Measurements from ENCODE around the gene MAB21L3.

GRCh38 chr1:112713418-112713987, 1.6 kb downstream of the PPM1J start:
- RRBS, result no CpG with 5 or more reads among the region's 7 CpGs

DNA sequence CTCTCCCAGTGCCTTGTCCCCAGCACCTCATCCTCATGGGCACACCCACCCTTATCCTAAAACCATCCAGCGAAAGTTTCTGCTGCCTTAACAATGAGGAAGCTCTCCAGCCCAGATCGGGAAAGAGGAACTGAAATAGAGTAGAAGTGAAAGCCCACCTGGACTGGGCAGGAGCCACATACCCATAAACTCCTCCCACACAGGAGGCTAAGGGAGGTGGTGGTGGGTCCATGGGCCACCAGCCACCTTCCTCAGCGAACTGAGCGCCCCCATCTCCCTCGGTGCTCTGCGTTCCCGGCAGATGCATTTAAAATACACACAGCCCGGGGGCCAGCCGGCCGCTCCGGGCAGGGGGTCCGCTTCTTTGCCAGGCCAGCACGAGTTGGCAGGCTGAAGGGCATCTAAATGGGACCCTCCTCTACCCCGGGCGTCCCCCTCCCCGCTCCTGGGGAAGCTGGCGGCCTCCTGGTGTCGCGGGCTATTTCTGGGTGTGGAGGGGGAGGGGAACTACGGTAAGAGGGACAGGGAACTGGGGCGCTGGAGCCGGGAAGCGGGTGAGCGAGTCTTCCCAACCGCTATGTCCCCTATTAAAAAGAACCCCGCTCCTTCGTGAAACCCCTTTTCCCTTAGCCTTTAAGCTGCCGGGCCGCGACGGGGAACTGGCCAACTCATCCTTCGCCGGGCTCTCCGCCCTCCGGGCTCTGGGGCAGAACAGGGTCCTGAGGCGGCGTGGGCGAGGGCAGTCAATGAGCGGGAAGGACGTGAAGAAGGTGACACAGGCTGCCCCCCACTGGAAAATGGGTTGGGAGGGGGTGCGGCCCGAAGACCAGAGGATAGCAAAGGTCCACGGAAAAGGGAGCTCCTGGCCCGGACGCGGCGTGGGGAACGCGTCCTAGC, 875 bp downstream of the PPM1J start:
- RRBS, result 3% methylated on average over 15 of the region's 49 CpGs

DNA sequence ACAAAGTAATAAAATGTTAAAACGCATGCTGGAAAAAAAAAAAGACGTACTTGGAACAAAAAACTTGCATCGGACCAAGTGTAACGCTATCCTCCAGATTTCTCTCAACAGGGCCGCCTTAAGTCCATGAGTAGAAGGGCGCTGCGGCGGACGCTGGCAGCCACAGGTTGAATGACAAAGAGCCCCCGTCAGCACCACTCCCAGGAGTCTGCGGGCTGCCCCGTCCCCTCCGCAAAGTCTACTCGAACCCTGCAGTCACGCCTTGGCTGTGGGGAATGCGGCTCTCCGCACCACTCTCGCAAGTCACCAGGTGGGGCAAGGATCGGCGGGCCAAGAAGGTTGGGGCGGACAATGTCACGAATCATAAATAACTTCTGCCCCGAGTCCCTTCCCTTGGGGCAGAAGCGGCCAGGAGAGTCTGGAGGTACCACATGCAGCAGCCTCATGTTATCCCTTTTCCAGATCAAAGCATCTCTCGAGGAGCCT, 727 bp downstream of the SLC16A1 start:
- RRBS, result no CpG with 5 or more reads among the region's 25 CpGs

DNA sequence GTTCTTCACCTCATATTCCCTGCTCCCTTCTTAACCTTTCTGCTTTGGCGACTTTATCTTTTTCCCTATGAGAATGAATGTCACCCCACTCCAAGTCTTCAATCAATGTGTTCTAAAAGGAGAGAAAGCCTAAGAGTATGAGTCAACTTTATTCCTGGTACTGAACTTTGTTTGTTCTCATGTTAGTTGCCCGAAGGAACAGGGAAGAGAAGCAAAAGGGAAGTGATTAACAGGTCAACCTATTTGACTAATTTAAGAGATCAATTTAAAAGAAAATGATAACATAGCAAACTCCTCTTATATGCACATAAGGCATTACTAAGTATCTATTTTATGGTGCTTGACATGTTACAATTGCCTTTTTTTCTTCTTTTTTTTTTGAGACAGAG, 40.0 kb upstream of the SLC16A1 start:
- RRBS, result no CpG with 5 or more reads among the region's 2 CpGs

GRCh38 chr1:113042407-113043378, 30.3 kb upstream of the LRIG2 start:
- RRBS, result no CpG with 5 or more reads among the region's 17 CpGs

DNA sequence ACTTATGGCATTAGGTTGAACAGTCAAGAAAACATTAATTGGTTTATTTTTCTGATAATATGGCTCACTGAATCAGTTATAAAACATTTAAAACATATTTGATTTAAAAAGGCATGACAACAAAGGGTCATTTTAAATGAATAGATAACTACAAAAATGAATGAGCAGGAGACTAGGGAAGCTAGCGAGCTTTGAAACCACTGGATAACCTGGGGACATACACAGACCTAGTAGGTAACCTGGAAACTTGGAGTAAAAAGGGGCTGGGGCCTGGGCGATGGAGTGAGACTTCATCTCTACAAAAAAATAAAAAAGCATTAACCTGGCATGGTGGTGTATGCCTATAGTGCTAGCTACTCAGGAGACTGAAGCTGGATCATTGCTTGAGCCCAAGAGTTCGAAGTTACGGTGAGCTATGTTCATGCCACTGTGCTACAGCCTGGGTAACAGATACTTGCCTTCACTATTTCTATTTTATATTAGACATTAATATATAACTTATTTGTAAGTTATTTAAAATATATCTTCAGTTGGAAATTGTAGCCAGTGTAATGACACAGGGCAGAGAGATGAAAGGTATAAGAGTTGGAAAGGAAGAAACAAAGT, 40.6 kb downstream of the MAGI3 start:
- RRBS, result no CpG with 5 or more reads among the region's 4 CpGs

GRCh38 chr1:113448791-113449340, 58.6 kb downstream of the MAGI3 start:
- RRBS, result no CpG with 5 or more reads among the region's 10 CpGs

- RRBS, result no CpG with 5 or more reads among the region's 7 CpGs
Observed at GRCh38 chr1:113523613-113524360, 133.5 kb downstream of the MAGI3 start.

GRCh38 chr1:113706577-113707299, 52.5 kb downstream of the PHTF1 start:
- RRBS, result no CpG with 5 or more reads among the region's 3 CpGs

GRCh38 chr1:113808603-113809022, 3.7 kb downstream of the RSBN1 start:
- RRBS, result no CpG with 5 or more reads among the region's 1 CpG

- RRBS, result no CpG with 5 or more reads among the region's 9 CpGs
Observed at GRCh38 chr1:113912395-113913502, 7.6 kb downstream of the DCLRE1B start.

DNA sequence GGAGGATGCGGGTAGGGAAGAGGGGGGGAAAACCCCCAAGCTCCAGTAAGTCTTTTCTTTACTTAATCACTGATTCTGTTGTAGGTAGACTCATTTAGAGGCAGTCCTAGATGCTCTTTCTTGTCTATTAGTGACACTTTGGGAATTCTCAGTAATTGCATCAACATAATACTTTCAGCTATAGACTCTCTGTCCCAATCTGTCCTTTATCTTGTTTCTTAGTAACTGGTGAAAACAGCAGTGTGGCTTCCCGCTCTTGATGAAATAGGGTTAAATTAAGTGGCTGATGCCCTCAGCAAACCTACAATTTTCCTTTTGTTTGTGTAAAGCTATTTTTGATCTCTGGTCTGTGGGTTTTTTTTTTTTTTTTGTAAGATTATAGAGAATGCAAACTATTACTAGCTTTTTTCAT, 1.7 kb downstream of the HIPK1 start:
- RRBS, result no CpG with 5 or more reads among the region's 2 CpGs

- RRBS, result no CpG with 5 or more reads among the region's 8 CpGs
Observed at GRCh38 chr1:114727515-114728276, 11.1 kb upstream of the NRAS start.

DNA sequence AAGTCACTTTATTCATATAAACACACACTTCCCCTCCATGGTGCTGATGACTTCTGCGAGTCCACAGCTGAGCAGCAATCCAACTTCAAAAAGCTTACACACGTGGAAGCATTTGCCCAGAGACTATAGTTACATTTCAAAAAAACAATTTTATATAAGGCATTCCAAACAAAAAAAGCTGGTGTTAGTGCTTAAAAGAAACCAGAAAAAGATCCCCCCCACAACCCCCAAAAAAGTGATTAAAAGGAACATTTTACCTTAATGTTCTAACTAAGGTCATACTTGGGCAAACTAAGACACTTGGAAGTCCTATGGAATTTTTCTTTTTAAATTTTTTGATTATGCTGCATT, 20.4 kb upstream of the NRAS start:
- RRBS, result no CpG with 5 or more reads among the region's 2 CpGs

GRCh38 chr1:114756529-114756888, 1.3 kb downstream of the CSDE1 start:
- RRBS, result no CpG with 5 or more reads among the region's 7 CpGs

DNA sequence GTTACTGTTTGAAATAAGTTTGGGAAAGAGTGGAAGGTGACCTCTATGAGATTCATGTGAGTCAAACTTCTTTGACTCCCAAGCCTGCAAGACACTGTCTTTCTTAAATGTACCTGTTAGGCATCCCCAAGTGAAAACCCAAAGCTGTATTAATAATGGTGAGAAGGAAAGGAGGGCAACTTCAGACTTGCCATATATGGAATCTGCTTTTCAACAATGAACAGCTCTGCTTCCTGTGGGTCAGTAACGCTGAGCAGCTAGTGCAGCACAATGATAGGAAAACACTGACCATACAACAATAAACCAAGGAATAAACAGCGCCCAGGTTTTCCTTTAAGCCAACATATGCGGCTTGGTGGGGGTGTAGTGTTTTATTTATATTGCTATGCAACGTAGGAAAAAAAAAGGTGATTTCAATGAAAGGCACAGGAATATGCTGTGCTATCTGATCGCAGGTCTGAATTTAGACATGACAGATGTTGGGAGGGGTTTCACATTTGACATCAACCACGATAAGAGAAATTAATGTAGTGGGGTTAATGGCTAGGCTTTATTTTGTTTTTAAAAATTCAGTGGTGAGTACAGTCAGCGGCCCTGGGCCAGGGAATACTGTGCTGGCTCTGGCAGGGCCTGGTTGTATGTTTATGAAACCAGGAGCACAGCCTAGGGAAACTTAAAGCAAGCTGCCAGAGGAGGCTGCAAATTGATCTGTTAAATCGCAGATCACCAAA, 4.4 kb downstream of the TSPAN2 start:
- RRBS, result no CpG with 5 or more reads among the region's 8 CpGs

DNA sequence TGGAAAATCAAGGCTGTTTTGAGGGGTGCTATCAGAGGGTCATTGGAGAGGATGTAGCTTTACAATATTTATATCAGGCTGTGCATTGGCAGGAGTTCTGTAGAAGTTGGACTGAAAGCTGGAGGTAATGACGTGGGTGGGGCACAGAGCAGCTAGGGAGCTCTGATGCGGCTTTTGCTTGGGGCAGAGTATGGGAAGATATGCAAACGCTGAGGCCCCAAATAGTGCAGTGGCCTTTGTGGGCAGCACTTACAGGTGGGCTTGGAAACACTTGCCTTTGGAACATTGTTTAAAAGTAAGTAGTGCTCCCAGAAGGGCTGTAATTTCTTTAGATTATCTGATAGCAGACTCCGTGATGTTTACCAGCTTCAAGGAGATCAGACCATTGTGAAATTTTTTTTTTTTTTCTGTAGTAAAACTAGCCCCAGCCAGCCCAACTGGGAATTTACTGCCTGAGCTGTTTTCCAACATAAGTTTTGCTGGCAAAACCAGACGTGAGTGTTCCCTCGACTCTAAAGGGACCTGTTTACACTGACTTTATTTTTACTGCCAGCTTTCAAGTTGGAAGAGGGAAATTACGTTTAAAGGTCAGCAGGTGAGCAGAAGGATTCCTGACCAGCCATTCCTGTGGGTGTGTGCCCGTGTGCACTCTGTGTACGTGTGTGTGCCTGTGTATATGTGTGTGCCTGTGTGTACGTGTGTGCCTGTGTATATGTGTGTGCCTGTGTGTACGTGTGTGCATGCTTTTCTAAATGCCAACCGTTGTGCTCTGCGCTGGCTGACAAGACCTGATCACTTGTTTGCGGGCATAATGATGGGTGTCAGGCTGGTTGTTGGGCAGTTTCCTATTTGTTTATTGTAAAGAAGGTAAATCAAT, at the start of gene MAB21L3:
Gene MAB21L3 (plus strand): TSS at position 184 of the 877 bp plus-strand sequence.
- RRBS, result no CpG with 5 or more reads among the region's 14 CpGs

DNA sequence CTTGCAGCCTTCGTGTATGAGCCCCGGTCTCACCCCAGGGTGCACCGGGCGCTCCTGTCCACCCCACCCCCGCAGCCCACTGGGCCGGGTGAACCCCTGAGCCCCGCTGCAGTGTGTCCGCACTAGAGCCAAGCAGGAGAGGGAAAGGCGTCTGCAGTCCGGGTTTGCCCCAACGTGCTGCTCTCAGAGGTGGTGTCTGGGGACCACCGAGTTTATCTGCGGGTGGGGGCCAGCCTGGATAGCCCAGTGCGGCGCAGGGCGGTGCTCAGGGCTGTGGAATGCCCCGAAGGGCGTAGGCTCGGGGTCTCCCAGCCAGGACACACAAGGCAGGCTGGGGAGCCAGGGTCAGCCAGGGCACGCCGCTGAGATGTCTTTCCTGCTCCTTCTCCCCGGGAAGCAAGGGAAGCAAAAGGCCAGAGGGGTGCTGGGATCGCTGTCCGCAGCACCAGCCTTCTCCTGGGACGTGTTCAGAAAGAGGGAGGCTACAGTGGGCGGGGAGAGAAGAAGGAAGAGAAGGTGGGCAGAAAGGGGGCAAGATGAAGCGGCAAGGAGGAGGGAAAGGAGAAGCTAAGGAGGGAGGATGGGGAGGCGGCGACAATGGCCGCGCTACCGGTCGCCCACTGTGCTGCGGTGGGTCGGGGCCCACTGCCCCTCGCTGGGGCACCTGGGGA, 56.6 kb downstream of the MAB21L3 start:
- RRBS, result 72% methylated on average over 8 of the region's 36 CpGs

- RRBS, result no CpG with 5 or more reads among the region's 6 CpGs
Observed at GRCh38 chr1:116211374-116211813, 100.2 kb downstream of the MAB21L3 start.

- RRBS, result no CpG with 5 or more reads among the region's 4 CpGs
Observed at GRCh38 chr1:116333828-116334573, 39.0 kb upstream of the ATP1A1 start.

Data from AG09309 (cell line).